Omental fat pad (tissue), 4 donors: Measurements from ENCODE around the gene CELA2A.

- PRO-cap: no peak
- RAMPAGE, long total RNA, 4 experiments: no peak in any of the 4 experiments
Measured at GRCh38 chr1:13731972-13732198, 31.9 kb downstream of the PRDM2 start.

DNA sequence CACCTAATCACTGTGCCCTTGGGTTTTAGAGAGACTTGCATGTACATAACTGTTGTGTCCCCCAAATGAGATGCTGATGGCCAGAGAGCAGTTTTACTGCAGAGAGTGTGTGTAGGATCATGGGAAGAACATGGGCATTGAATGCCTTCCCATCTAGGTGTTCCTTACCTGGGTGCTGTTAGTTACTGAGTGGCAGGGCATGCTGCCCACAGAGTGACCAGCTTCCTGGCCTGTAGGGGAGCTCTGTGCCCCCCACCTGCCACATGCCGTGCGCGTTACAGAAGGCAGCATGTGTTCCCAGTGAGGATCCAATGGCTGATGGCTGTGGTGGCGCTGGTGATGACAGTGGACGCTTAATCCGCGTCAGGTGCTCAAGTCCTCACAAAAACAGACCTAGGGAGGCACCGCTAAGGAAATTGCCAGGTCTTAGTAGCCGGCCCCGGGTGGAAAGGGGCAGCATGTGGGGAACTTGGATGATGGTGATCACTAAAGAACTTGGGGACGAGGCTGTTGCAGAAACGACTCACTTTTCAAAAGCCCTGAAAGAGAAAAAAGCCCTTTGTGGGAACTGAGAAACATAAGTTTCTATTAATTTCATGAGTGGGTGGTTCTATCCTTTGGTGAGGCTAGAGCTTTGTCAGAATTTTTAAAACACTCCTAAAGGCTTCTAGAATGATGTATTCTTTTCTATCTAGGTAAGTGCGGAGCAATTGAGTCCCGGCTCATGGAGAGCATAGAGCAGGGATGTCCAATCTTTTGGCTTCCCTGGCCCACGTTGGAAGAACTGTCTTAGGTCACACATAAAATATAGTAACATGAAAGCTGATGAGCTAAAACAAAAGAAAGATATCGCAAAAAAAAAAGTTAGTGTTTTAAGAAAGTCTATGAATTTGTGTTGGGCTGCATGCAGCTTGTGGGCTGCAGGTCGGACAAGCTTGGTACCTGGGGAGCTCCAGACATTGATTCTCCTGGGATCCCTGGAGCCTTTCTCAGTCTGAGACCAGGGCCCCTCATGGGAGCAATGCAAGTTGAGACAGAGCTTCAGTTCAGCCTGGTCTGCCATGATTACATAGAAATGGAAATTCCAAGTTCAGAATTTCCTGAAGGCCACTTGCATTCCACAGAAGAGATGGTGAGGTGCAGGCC, 93.4 kb downstream of the PRDM2 start:
- PRO-cap: no peak
- RAMPAGE, long total RNA, 4 experiments: no peak in any of the 4 experiments

DNA sequence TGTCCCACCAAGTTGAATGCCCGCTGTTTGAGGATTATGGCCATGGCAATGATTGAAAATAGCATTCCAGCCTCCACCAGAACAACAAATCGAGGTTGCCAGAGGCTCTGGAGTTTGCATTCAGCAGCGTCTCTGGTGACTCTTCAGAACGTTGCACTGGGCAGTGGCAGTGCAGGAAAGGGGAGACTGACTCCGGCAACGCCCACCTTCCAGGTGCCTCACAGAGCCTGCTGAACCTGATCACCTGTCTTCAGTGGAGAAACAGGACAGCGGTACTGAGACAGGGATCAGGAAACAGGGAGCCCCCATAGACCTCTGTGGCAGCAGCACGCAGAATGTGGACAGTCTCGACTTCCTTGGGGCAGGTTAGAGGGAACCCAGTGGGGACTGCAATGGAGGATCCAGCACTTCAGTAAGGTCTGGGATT, 128.4 kb downstream of the PRDM2 start:
- PRO-cap: no peak
- RAMPAGE, long total RNA, 4 experiments: no peak in any of the 4 experiments

DNA sequence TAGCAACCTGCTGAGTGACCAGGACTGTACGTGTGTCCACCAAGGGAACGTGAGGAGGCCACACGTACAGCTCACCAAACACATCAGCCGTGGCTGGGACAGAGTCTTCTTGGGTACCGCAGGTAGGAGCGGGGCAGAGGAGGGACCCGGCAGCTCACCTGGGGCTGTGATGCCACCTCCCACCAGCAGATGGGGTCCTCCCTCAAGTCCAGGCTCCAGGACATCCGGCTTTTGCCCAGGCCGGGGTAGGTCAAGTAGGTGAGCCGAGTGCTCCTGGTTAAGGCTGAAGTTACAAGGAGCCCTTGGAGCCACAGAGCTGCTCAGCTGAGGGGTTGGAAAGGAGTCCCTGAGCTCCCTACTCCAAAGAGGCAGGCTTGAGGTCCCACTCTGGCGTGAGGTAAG, 128.9 kb downstream of the PRDM2 start:
- PRO-cap: no peak
- RAMPAGE, long total RNA, 4 experiments: no peak in any of the 4 experiments

DNA sequence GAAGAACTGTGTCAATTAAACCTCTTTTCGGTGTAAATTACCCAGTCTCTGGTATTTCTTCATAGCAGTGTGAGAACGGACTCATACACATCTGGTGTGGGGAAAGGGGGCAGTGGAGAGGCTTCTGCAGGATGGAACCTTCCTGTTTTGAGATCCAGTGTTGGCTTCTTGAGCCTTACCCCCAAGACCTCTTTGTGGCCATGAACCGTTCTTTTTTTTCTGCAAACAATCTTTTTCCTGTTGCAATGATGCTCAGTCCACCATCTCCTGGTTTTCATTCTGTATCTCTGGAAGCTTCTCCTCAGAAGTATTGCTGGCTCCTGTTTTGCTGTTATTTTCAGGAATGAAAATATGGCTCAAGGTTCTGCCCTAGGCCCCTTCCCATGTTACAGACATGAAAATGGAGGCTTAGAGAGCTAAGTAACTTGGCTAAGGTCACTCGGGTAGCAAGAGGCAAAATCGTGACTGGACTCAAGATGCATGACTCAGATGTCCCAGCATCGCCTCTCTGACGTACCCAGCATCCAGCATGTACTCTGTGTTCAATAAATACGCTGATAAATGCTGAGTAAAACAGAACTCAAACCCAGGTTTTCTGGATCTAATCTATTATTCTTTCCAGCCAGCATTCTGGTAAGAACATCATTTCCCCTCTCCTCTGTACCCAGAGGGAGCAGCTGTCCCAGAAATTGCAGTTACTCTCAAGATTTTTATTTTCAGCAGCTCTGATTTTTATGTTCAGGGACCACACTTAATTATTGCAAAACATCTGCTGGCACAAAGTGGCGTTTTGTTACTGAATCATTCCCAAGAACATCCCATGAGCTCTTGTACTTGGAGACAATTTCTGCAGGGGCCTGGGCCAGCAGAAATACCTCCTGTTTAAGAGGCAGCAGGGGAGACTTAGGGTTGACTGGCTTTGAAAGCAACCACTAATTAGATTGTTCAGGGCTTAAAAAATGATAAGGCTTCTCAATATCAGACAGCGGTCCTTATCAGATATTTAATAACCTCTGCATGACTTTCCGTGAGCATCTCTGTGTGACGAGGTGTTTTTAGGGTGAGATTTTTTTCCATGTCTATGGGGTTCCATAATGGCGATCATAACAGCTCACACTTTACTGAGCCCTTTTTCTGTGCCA, 248.9 kb downstream of the PRDM2 start:
- PRO-cap: no peak
- RAMPAGE, long total RNA, 4 experiments: start-site peak on the plus strand in 1 of 4 experiments, centred at position 910 of the sequence, 6 reads per replicate

GRCh38 chr1:14911285-14911849, 242.2 kb upstream of the TMEM51 start:
- PRO-cap: no peak
- RAMPAGE, long total RNA, 4 experiments: no peak in any of the 4 experiments

GRCh38 chr1:14925012-14925572, 228.5 kb upstream of the TMEM51 start:
- PRO-cap: no peak
- RAMPAGE, long total RNA, 4 experiments: no peak in any of the 4 experiments

- PRO-cap: no peak
- RAMPAGE, long total RNA, 4 experiments: no peak in any of the 4 experiments
Measured at GRCh38 chr1:14930187-14931118, 223.1 kb upstream of the TMEM51 start.

GRCh38 chr1:15155348-15156009, 1.9 kb downstream of the TMEM51 start:
- PRO-cap: no peak
- RAMPAGE, long total RNA, 4 experiments: no peak in any of the 4 experiments

DNA sequence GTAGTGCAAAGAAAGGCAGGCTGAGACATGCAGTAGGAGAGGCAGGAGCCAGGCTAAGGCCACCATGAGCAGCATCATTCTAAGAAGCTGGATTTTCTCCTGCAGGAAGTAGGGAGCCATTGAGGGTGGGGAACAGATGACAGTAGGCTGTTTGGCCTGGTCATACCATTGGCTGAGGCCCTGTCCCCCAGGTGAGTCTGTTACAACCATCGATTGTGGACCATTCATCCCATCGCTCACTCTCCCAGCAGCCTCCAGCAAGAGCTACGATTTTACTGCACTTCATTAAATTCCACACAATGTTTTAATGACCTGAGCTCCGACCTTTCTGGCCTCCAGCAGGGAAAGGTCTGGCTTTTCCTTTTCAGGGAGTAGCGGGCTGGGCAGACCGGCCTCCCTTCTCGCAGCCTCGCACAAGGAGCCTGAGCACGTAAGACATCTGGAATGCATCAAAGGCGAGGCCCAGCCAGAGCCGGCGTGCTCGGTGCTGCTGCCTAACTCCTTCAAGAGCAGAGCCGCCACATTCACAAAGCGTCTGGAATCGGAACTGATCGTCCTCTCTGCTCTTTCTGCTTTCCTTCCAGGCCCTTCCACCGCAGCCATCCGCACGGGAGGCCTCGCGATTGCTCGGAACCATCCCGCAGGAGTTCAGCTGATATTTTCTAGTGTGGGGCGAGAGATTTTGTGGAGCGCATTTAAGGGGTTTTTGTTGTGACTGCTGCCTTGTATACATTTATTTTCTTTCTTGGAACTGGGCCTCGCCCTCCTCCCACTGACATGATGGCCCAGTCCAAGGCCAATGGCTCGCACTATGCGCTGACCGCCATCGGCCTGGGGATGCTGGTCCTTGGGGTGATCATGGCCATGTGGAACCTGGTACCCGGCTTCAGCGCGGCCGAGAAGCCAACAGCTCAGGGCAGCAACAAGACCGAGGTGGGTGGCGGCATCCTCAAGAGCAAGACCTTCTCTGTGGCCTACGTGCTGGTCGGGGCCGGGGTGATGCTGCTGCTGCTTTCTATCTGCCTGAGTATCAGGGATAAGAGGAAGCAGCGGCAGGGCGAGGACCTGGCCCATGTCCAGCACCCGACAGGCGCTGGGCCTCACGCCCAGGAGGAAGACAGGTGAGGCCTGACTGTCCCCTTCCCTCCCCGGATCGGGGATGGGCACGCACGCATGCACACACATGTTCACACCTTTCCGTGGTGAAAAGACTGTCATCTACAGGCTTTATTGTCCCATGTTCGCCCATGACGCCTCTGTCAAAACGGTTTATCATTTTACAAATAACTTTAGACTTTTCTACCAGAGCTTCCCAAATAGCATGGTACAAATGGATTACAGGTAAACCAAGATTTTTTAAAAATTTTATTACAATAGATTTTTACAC, 32.2 kb upstream of the FHAD1 start:
- PRO-cap: no peak
- RAMPAGE, long total RNA, 4 experiments: no peak in any of the 4 experiments

DNA sequence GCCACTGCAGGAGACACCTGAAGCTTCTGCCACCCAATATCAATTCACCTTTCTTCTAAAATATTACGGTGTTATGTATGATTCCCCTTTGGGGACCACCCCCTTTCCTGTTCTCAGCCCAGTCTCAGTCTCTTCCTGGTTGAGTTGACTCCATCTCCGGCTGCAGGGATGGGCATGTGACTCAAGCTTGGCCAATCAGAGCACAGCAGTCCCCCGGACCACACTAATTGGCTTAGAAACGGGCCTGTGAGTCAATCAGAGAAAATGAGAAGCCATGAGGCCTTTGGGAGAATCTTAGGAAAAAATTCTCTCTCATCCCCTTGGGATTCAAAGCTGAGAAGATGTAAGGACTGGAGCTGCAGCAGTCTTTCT, 10.8 kb upstream of the FHAD1 start:
- PRO-cap: no peak
- RAMPAGE, long total RNA, 4 experiments: no peak in any of the 4 experiments

- PRO-cap: no peak
- RAMPAGE, long total RNA, 4 experiments: no peak in any of the 4 experiments
Measured at GRCh38 chr1:15341592-15341985, 68.1 kb upstream of the EFHD2 start.

DNA sequence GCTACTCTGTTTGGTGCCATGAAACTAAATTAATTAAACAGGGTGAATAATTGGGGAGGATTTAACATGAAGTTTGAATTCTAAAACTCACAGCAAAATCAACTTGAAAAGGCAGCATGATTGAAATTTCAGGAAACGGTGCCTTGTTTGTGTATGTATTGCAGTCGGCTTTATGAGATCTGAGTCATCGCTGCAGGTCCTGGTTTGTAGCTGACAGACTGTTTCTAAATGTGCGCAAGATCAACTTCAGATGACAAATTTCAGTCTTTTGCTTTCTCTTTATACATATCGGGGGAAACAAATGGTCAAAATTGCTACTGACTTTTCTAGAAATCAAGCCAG, 67.7 kb upstream of the EFHD2 start:
- PRO-cap: no peak
- RAMPAGE, long total RNA, 4 experiments: no peak in any of the 4 experiments

DNA sequence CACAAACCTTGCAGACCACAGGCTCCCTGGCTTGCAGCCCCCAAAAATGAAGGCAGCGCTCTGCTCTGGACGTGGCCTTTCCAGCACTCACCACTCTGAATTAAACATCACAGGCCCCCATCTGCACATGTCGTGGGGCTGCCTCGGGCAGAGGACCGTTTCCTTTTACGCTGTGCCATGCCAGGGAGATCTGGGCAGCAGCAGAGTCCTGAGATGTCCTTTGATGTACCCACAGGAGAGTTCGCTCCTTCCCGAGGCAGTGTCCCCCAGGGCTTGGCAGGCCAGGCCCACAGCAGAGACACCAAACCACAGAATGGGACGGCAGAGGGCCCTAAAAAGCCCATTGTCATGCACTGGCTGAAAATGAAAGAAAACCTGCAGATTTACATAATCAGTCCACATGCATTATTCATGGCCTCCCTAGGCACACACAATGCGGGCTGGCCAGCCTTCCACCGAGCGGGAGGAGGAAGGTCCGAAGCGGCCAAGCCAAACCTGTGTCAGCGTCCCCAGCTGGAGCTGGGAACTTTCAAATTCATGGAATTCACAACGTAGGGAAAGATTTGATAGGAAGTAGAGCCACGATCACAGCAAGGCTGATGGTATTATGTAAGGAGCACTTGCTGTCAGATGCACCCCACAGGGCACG, 25.4 kb upstream of the EFHD2 start:
- PRO-cap: no peak
- RAMPAGE, long total RNA, 4 experiments: no peak in any of the 4 experiments

DNA sequence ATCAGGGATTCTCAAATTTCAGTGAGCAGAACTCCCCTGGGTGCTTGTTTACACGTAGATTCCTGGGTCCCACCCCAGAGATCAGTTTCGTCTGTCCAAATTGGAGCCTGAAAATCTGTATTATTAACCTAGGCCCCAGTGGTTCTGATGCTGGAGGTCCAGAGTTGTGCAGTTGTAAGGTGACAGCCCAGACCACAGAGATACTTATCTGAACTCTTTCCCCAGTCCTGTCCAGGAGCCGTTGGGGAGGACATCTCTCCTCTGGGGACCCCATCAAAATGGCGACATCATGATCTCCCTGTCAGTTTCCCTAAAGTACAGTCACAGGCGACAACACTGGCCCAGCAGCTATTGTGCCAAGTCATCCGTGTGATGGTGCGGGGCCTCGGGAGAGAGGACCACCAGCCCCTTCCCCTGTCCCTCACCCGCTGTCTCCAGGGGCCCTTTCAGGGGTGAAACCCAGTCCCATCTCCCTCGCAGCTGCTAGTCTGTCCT, 779 bp upstream of the EFHD2 start:
- PRO-cap: no peak
- RAMPAGE, long total RNA, 4 experiments: no peak in any of the 4 experiments

DNA sequence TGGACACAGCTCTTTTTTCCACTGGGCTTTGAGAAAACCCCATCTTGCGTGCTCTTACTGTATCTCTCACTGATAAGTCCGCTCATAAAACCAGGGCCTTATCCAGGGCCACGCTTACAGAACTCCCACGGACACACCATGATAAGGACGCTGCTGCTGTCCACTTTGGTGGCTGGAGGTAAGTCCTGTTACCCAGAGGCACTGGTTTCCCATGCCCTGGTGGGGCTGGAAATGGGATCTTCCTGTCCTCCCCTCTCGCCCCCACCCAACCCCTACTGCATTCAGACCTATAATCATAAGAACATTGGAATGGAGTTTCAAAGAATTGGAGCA, at the start of gene CELA2A:
Gene CELA2A (plus strand): TSS at position 117 of the 333 bp plus-strand sequence.
- PRO-cap: no peak
- RAMPAGE, long total RNA, 4 experiments: start-site peak on the plus strand in 1 of 4 experiments, centred at position 116 of the sequence, 82 reads per replicate

GRCh38 chr1:15460303-15460642, 3.7 kb downstream of the CELA2A start:
- PRO-cap: no peak
- RAMPAGE, long total RNA, 4 experiments: no peak in any of the 4 experiments

DNA sequence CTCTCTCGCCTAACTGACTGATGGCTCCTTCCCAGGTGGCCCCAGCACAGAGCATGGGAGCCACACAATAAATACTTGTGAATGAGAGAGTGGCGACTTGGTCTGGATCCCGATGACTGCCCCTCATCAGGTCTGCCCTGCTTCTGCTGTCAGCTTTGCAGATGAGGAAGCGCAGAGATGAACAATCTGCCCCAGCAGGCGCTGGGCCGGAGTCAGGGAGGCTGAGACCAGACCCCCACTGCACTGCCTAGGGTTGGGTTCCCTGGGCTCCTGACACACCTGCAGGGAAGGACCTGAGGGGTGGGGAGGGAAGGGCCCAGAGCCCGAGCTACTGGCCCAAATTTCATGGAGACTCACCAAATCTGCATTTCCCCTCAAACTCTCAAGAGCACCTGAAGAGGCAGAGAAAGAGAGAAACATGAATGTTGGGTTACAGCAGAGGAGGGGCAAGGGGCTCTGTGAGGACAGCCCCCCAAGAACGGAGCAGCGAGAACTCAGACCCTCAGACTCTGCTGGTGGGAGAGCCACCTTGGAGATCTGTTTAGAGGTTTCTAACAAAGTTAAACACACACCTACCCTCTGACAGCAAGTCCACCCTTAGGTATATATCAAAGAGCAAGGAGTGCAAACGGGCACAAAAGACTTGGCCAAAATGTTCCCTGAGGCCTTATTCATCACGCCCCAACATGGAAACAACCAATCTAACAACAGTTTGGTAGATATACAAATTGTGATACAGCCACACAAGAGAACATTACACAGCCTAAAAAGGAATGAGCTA, 16.3 kb downstream of the CASP9 start:
- PRO-cap: no peak
- RAMPAGE, long total RNA, 4 experiments: no peak in any of the 4 experiments

DNA sequence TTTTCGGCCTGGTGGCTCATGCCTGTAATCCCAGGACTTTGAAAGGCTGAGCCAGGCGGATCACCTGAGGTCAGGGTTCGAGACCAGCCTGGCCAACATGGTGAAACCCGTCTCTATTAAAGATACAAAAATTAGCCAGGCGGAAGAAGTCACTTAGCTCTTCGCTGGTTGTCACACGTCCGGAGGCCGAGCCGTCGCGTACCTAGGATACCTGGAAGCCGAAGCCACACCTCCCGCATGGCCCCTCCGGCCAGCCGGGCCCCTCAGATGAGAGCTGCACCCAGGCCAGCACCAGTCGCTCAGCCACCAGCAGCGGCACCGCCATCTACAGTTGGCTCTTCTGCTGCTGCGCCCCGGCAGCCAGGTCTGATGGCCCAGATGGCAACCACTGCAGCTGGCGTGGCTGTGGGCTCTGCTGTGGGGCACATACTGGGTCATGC, 12.9 kb upstream of the DDI2 start:
- PRO-cap: no peak
- RAMPAGE, long total RNA, 4 experiments: no peak in any of the 4 experiments

DNA sequence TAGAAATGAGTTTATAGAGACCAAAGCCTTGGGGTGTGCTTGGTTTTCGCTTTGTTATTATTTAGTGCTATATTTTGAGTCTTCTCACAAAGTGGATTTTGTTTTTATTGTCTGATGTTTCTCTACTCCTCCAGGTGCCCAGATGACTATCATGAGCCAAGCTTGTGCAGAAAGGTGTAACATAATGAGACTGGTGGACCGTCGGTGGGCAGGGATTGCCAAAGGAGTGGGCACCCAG, 16.2 kb upstream of the RSC1A1 start:
- PRO-cap: no peak
- RAMPAGE, long total RNA, 4 experiments: no peak in any of the 4 experiments